A549 (cell line): ENCODE measurements around the gene ACTR1A.

GRCh38 chr10:101786516-101786880, 3.3 kb upstream of the NPM3 start:
- PRO-cap = no peak
CAGE:
- cytosol, long polyA plus RNA = no peak
- long polyA plus RNA = no peak
- nucleus, long polyA plus RNA = no peak

DNA sequence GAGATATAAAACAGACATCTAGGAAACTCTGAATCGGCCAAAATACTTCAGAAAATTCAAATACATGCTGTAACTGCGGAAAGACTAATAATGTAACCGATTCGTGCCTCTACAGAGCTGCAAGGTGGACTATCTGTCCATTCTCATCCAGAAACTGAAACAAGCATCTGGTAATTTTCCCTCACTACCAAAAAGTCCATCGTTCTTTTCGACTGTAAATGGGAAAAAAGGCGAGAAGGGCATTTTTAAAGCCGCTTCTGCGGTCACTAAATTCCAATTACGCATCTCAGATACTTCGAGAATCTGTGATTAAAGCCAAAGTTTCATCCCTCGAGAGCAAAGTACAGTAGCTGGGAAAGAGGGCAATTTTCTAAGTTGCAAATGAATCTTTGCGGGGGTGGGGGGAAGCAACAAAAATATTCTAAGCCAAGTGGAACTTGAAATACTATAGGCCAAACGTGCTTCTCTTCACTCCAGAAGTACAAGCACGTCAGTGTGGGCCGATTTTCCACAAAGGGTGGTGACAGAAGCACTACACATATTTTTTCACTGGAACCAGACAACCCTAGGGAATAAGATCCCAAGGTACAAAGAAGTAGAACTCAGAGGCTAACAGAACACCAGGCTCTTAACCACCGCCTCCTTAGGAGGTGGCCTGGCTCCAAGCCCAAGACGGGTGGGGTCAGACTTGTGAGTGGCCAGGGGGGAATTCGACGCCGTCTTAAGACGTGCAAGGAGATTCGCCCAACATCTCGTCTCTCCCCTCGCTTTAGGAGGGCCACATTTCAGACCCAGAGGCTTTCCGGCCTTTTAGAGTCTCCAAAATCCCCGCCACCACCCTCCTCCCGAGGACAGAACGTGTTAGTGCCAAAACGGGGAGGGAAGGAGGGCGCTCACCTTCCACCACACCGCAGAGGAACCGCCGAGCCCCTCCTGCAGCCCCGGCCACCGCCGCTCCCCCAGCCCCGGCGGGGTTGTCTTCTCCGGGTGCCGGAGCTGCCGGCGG, 1.0 kb downstream of the OGA start:
- PRO-cap = bidirectional peak, plus-strand start at position 750 of the sequence, minus-strand start at position 589 of the sequence
CAGE:
- cytosol, long polyA plus RNA = no peak
- long polyA plus RNA = no peak
- nucleus, long polyA plus RNA = no peak

DNA sequence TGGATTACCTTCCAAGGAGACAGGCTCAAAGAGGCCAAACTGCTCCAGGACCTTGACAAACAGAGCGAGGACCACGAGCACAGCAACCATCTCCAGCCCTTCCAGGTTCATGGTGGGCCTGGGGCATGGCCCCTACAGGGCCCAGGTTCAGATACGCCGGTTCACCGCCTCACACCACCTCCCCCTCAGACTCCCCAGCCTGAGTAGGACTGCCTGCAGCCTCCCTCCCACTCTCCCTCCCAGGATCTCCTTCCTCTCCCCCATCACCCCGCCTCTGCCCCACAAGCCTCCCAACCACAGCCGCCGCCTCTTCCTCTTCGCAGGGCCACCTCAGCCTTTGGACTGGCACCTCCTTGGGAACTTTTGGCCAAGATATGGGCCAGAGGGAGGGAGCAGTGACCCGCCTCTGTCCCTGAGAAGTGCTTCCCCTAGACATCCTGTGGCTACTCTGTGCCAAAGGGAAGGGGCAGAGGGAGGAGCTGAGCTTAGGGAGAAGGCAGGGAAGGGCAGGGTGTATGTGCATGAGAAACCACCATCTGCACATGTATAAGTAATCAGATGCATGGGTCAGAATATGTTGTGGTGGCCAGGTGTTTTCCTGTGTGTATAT, 9.2 kb downstream of the KCNIP2 start:
- PRO-cap = no peak
CAGE:
- cytosol, long polyA plus RNA = no peak
- long polyA plus RNA = no peak
- nucleus, long polyA plus RNA = no peak

GRCh38 chr10:102017038-102017405, 39.0 kb downstream of the ARMH3 start:
- PRO-cap = no peak
CAGE:
- cytosol, long polyA plus RNA = no peak
- long polyA plus RNA = no peak
- nucleus, long polyA plus RNA = no peak

DNA sequence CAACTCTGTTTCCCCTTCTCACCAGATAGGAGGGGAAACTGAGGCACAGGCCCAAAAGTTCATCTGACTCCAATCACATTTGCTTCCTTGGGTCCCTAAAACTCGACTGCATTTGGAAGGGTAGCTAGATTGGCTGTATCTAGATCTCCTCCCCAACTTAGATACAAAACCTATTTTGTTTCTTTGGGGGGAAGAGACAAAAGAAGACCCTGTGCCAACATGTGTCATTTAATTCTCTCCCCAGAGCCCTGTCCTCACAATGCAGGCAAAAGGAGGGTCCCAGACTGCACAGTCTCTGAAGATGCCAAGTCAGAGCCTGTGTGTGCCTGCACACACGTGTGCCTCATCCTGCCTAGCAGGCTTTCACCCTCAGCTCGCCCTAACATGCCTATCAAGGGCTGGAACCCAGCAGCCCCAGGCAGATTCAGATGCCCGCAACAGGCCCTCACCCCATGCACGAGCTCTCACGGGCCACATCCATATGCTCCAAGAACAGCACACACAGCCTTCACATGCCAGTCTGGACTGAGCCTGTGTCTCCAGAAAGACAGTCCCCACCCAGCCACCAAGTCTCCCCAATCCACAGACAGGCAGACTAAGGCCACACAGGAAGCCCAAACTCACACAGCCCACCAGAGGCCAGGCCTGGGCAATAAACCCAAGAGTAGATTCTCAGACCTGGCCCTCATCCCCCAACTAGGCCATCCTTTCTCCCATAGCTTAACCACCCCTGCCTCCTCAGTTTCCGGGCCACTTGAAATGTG, 7.0 kb downstream of the LDB1 start:
- PRO-cap = no peak
CAGE:
- cytosol, long polyA plus RNA = no peak
- long polyA plus RNA = no peak
- nucleus, long polyA plus RNA = no peak

DNA sequence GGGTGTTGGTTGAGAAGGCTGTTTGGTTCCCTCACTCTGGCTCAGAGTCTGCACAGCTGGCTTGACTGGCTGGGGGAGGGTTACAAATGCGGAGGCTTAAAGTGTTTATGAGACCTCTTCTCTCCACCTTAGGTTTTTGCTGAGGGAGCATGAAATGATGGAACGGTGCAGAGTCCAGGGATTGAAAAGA, 1.5 kb upstream of the LDB1 start:
- PRO-cap = no peak
CAGE:
- cytosol, long polyA plus RNA = no peak
- long polyA plus RNA = no peak
- nucleus, long polyA plus RNA = no peak

DNA sequence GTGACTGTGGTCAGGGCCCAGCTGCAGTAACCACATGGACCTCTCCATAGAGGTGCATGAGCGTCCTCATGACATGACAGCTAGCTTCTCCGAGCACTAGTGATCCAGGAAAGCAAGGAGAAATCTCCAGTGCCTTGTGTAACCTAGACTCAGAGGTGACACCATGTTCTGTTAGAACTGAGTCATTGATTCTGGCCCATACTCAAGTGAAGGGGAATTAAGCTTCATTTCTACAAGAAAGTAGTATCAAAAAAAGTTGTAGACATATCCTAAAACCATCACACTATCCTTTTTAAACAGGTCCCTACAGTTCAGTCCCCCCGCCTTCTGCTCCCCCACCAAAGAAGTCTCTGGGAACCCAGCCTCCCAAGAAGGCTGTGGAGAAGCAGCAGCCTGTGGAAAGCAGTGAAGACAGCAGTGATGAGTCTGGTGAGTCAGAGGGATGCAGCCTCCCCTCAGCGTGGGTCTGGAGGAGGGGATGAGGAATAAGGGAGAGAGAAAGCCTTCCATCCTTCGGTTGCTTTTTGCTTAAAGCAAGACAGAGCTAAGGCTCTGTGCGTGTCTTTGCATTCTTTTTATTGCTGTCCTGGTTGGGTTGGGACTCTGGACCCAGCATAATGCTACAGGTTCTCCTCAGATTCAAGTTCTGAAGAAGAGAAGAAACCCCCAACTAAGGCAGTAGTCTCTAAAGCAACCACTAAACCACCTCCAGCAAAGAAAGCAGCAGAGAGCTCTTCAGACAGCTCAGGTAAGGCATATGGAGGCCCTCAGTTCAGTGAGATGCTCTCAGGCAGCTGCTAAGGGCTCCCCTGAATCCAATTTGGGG, 7.6 kb downstream of the NOLC1 start:
- PRO-cap = no peak
CAGE:
- cytosol, long polyA plus RNA = no peak
- long polyA plus RNA = no peak
- nucleus, long polyA plus RNA = no peak

DNA sequence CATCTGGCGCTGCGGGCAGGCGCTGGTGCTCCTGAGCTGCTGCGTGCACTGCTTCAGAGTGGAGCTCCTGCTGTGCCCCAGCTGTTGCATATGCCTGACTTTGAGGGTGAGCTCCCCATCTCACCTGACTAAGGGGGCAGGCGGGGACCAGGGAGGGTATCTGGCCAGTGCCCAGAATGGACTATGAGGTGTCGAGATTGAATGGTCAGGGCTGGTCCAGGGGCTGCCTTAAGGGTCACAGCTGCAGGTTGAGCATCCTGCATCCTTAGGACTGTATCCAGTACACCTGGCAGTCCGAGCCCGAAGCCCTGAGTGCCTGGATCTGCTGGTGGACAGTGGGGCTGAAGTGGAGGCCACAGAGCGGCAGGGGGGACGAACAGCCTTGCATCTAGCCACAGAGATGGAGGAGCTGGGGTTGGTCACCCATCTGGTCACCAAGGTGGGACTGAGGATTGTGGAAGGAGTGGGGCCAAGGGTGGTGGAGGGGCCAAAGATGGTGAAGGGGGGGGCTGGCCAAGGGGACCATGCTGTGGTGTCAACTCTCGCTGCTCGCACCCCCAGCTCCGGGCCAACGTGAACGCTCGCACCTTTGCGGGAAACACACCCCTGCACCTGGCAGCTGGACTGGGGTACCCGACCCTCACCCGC, 5.0 kb downstream of the NFKB2 start:
- PRO-cap = no peak
CAGE:
- cytosol, long polyA plus RNA = no peak
- long polyA plus RNA = no peak
- nucleus, long polyA plus RNA = no peak

DNA sequence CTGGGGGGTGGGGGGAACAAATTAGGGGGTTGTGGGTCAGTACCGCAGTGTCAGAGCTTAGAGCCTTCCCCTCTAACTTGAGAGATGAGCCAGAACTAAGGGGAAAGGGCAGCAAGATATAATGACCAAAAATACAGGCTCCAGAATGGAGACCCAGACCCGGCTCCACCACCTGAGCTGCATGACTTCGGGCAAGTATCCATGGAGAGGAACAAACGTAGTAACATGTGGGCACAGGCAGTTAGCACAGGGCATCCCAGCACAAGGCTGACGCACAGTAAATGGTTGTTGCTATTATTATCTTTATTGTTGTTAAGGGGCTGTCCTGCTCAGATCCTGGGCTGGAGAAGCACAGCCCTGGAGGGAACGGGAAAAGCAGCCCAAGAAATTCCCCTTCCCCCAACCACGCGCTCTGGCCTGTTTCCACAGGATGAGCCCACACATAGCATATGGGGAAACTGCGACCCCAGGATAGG, 11.3 kb downstream of the PSD start:
- PRO-cap = no peak
CAGE:
- cytosol, long polyA plus RNA = no peak
- long polyA plus RNA = no peak
- nucleus, long polyA plus RNA = no peak

DNA sequence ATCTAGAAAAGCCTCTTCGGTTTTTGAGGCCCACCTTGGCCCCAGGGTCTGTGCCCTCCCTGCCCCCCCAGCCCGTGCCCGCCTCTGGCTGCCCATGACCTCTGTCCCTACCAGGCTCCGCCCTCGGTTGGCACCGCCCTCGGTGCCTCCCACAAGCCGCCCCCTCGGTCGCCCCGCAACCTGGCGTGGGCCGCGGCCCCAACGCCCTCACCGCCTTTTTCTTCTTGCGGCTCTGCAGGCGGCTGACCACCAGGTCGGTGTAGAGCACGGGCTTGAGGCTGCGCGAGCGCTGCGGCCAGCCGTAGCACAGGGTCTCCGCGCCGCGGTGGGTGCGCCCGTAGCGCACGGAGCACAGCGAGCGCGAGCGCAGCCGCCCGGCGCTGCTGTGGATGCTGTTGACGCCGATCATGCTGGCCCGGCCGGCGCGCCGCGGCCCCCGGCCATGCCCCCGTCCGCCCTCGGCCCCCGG, 9.9 kb downstream of the PSD start:
- PRO-cap = no peak
CAGE:
- cytosol, long polyA plus RNA = no peak
- long polyA plus RNA = no peak
- nucleus, long polyA plus RNA = no peak

GRCh38 chr10:102501624-102502163, 818 bp downstream of the ACTR1A start:
- PRO-cap = no peak
CAGE:
- cytosol, long polyA plus RNA = no peak
- long polyA plus RNA = no peak
- nucleus, long polyA plus RNA = no peak

DNA sequence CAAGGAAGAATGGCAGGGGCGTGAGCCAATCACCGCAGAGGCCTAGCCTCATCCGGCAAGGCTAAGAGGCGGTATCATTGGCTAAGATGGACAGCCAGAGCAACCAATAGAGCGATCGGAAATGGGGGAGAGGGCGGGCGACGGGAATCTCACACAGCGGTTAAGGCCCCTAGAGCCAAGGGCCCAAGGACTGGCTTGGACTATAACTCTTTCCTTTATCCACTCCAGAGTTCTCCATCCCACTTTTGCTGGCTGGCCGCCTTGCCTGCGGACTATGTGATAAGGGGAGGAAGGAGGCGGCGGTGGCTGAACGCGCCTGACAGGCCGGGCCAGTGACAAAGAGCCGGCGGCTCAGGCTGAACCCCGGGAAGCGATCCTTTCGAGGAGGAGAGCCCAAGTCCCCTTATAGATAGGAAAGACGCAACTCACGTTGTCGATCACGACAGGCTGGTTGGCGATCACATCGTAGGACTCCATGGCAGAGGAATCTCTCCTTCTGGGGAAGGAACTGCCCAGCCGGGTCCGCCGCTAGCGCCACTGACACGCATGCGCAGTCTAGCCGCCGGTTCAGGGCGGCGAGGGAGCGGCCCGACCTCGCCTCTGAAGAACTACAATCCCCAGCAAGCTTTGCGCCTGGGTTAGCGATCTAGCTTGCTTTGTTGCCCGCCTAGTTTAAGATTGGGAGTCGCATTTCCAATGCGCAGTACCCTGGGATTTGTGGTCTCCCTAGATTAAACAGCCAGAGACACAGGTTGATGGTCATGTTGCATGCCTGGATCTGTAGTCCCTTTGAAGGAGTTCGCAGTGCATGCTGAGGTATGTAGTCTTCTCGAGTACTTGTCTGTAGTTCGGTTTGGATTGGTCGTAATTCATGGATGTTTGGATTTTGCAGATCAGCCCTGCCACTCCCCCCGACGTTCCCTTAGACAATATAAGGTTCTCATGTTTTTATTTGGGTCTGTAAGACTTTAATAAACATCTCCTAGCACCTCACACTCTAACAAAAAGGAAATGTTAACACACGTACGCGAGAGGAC, at the start of gene ACTR1A:
TSS of gene ACTR1A (minus strand) at position 542 of the 1,037 bp plus-strand sequence.
- PRO-cap = unidirectional peak, minus-strand start at position 542 of the sequence
CAGE:
- cytosol, long polyA plus RNA = start-site peak on the minus strand centred at position 530 of the sequence, 75 bp wide, 367 and 164 reads in 2 replicates
- long polyA plus RNA = start-site peak on the minus strand centred at position 523 of the sequence, 52 bp wide, 346 and 180 reads in 2 replicates
- nucleus, long polyA plus RNA = start-site peak on the minus strand centred at position 521 of the sequence, 55 bp wide, 487 and 122 reads in 2 replicates

DNA sequence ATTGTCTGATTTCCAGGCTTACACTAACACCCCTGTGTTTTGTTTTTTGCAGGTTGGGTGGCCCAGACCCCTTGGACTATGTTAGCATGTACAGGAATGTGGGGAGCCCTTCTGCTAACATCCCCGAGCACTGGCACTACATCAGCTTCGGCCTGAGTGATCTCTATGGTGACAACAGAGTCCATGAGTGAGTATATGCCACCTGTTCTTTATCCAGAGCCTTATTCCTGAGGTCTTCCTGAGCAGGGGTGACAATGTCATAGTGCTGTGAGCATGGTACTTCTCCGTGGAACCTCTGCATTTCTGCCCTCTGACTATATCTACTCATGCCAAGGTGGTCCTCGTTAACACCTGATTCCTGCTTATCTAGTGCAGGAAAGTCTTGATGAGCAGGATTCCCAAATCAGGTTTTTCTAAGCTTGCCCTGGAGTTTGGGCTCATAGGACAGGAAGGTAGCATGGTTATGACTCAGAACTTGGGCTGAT, 5.4 kb downstream of the SUFU start:
- PRO-cap = no peak
CAGE:
- cytosol, long polyA plus RNA = no peak
- long polyA plus RNA = no peak
- nucleus, long polyA plus RNA = no peak

GRCh38 chr10:102580101-102580507, 64.2 kb upstream of the TRIM8 start:
- PRO-cap = no peak
CAGE:
- cytosol, long polyA plus RNA = no peak
- long polyA plus RNA = no peak
- nucleus, long polyA plus RNA = no peak

GRCh38 chr10:102604300-102604766, 39.9 kb upstream of the TRIM8 start:
- PRO-cap = no peak
CAGE:
- cytosol, long polyA plus RNA = no peak
- long polyA plus RNA = no peak
- nucleus, long polyA plus RNA = no peak

DNA sequence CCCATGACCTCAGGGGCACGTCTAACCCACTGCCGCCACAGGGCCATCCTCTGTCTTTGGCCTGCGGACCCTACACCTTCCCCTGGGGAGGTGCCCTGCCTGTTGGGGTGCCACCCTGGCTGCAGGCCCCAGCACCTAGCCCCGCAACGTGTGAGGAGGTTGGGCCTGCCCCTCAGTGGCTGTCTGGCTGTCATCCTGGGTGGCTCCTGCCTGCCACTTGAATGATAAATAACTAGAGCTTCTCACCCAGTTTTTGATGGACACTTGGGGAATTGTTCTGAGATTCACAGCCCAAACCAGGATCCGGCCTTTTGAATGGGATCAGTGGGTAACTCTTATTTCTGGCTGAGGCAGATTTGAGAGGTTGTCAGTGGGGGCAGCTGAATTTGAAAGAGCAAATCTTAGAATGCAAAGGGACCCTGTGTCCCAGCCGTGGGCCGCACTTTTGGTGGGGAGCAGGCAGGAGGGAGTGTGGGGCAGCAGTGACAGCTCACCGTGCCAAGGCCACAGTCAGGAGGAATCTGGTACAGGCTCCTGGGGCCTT, 30.8 kb upstream of the TRIM8 start:
- PRO-cap = no peak
CAGE:
- cytosol, long polyA plus RNA = no peak
- long polyA plus RNA = no peak
- nucleus, long polyA plus RNA = no peak

DNA sequence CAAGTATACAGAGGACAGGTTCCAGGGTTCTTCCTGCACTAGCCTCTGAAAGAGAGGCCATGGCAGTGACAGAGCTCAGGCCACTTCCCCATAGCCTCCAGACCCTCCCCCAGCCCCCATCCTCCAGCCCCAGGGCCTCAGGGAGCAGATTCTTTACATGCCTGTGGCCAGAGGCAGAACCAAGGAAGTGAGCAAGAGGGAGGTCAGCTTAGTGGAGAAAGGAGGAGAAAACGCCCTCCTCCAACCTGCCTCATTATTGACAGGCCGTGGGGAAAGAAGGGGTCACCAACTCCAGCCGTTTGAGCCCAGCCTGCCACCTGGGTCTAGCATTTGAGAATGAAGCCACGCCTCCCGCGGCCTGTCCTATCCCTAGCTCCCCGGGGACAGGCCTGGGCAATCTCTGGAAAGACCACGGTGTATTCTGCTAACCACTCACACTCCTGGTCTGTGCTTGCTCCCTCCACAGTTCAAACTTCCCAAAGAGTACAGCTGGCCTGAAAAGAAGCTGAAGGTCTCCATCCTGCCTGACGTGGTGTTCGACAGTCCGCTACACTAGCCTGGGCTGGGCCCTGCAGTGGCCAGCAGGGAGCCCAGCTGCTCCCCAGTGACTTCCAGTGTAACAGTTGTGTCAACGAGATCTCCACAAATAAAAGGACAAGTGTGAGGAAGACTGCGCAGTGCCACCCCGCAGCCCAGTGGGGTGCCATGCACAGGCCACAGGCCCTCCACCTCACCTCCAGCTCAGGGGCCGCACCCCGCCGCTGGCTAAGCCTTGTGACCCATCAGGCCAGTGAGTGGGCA, 14.5 kb upstream of the TRIM8 start:
- PRO-cap = no peak
CAGE:
- cytosol, long polyA plus RNA = no peak
- long polyA plus RNA = no peak
- nucleus, long polyA plus RNA = no peak

GRCh38 chr10:102657869-102658962, 13.9 kb downstream of the TRIM8 start:
- PRO-cap = no peak
CAGE:
- cytosol, long polyA plus RNA = no peak
- long polyA plus RNA = no peak
- nucleus, long polyA plus RNA = no peak

GRCh38 chr10:102660469-102661092, 16.3 kb downstream of the TRIM8 start:
- PRO-cap = no peak
CAGE:
- cytosol, long polyA plus RNA = no peak
- long polyA plus RNA = no peak
- nucleus, long polyA plus RNA = no peak

GRCh38 chr10:102669392-102670181, 25.3 kb downstream of the TRIM8 start:
- PRO-cap = no peak
CAGE:
- cytosol, long polyA plus RNA = no peak
- long polyA plus RNA = no peak
- nucleus, long polyA plus RNA = no peak